HTR-8/SVneo (cell line): ENCODE measurements around the genes CCL20 and PID1.

- RRBS = no CpG with 5 or more reads among the region's 6 CpGs
Observed at GRCh38 chr2:226875531-226876458, 39.9 kb downstream of the RHBDD1 start.

DNA sequence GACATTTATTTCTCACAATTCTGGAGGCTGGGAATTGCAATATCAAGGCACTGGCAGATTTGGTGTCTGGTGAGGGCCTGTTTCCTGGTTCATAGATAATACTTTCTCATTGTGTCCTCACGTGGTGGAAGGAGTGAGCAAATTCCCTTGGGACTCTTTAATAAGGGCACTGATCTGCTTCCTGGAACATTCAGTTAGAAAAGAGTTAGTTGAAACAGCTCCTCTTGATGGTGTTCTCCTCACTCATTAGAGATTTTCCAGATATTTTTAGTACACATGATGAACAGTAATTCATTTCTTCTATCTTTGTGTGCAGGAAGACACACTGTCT is 22.4 kb downstream of the COL4A3 start:
- RRBS = no CpG with 5 or more reads among the region's 1 CpG

GRCh38 chr2:227330335-227331047 is 5.4 kb downstream of the MFF start:
- RRBS = no CpG with 5 or more reads among the region's 8 CpGs

DNA sequence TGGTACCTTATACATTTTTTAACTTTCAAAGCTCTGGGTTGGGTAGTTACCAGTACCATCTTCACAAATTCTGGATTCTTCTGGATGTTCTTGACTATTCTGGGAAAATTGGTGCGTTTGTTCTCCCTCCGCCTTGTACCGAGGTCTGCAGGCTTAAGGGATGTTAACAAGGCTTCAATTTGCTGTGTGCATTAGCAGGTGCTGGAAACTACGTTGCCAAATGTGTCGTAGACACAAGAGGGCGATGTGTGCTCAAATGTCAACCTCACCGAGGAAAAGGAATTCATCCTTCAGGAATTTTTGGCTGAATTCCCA is 18.2 kb upstream of the SCYGR1 start:
- RRBS = no CpG with 5 or more reads among the region's 7 CpGs

DNA sequence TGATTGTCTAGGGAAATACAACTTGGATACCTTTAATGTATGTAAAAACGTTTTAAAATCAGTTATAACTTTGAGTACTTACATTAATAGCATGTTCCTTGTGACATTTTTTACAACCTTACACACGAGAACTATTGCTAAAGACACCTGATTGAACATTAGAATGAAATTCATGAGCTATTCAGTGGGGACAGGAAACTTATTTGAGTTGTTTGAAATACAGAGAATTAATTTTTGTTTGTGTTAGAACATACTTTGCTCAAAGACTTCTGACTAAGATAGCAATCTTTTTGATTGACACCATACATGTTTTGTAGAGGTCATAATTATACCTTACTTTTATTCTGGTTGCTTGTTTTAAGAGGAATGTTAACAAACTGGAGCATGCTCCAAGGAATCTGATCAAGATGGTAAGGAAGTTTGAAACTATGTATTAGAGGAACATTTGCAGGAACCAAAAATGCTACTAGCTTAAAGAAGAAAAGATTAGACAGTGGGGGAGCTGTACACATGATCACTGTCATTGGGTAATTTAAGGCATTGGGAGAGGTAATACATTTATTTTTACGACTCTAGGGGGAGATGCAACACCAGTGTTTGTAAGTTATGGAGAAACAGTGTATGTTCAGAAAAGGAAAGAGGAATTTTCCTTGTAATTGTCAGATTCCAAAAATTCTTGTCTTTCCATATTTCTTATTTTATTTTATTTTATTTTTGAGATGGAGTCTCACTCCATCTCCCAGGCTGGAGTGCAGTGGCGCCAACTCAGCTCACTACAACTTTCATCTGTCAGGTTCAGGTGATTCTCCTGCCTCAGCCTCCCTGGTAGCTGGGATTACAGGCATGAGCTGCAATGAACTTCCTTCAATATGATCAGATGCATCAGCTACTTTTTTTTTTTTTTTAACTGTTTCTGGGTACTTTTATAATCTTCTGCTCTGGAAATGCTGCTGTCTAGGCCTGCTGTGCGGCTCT is 8.0 kb downstream of the AGFG1 start:
- RRBS = no CpG with 5 or more reads among the region's 5 CpGs

DNA sequence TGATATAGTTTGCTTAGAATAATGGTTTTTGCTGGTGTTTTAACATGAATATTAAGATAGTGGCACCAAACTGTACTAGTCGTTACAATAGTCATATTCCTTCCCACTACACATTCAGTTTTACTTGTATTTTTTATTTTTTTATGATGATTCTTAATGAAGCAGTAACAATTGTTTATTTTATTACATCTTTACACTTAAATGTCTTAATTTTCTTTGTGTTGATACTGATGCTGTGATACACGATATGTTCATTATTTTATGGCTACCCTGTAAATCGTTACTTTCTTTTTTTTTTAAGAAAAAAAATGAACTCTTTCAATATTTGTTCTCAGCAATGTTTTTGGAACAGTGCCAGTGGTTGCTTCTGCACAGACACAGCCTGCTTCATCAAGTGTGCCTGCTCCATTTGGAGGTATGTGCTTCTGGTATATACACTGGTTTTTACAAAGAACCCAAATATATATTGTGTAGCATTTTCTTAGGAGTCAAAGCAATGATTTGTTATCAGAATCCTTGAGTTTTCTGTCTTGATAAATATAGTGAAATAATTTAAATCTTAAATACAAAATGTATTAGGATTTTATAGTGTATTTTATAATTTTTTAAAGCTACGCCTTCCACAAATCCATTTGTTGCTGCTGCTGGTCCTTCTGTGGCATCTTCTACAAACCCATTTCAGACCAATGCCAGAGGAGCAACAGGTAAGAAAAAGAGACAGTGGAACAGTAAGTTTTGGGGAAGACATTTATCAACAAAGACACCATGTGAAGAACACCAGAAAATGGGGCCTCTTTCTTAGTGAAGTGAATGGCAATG is 62.2 kb upstream of the SCYGR2 start:
- RRBS = no CpG with 5 or more reads among the region's 4 CpGs

GRCh38 chr2:227703049-227704031 is 14.5 kb downstream of the SLC19A3 start:
- RRBS = no CpG with 5 or more reads among the region's 9 CpGs

DNA sequence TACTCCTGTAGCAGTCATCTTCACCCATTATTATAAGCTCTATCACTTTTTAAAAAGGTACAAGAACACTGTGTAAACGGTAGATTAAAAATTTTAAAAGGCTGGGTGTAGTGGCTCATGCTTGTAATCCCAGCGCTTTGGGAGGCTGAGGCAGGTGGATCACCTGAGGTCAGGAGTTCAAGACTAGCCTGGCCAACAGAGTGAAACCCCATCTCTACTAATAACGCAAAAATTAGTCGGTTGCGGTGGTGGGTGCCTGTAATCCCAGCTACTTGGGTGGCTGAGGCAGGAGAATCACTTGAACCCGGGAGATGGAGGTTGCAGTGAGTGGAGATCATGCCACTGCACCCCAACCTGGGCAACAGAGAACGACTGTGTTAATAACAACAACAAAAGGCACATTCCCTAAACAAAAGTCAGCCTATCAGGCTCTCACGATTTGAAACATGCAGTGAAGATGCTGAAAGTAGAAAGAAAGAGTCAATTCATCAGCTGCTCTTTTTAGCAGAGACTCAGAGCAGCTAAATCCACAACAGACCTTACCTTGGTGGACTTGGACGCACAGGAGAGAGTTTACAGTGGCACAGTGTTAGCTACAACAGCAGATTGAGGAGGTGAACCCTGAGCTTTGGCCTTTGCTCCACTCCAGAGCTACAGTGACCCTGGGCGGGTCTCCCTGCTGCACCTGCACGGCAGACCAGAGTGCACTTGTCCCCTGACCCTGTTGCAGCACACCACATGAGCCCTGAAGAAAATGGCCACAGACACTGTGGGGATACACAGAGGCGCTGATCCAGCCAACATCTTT is 11.2 kb downstream of the SLC19A3 start:
- RRBS = no CpG with 5 or more reads among the region's 12 CpGs

DNA sequence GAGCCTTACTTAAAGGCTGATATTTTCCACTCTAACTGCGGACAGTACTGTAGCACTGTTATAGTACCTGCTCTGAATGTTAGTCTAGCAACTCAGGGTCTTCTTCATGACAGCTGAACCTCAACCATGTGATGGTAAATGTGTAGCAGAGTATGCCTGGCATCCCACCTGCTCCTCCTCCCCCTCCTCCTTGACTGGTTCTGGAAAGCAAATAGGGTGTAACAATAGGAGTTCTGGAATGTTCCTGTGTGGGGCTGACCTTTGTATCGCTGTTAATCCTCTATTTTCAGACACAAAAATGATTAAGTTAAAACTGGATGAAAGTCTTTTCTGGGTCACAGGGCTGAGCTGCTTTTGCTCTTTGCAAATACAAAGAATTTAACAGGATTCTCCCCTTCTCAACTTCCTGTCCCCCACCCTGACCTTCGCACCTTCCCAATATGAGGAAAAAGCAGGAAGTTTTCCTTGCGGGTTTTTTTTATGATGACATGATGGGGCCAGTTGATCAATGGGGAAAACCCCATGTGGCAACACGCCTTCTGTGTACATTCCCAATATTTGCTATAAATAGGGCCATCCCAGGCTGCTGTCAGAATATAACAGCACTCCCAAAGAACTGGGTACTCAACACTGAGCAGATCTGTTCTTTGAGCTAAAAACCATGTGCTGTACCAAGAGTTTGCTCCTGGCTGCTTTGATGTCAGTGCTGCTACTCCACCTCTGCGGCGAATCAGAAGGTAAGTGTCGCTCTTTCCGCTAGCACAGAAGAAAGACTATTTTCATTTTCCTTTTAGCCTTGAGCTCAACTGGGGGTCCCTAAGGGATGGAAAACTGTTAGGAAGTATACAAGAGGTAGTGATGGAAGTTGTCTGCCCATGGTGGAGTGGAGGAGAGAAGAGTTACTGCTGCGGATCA is at the start of gene CCL20:
CCL20 (plus strand) TSS at position 592 of the 915 bp plus-strand sequence.
- RRBS = no CpG with 5 or more reads among the region's 10 CpGs

GRCh38 chr2:227825995-227826603 is 12.5 kb downstream of the CCL20 start:
- RRBS = no CpG with 5 or more reads among the region's 13 CpGs

GRCh38 chr2:228378181-228378659 is 196.7 kb upstream of the SPHKAP start:
- RRBS = no CpG with 5 or more reads among the region's 3 CpGs

DNA sequence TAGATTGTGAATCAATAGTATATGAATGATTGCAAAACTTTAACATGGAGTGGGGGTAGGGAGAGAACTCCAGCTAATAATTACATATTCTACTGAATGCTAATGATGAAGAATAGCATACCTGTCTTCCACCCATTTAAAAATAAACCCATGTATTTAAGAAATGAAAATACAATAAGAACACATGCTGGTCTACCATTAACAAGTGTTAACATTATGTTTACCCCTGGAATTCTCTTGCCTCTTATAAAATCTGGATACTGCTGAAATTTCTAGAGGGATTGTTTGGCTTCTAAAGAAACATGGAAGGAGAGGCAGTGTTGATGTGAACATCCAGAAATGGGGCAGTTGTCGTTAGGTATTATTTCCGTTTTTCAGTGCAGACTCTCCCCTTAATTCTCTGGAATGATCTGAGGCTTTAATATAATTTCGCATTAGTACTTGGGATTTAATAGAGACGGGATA is 285.0 kb upstream of the SPHKAP start:
- RRBS = no CpG with 5 or more reads among the region's 4 CpGs

- RRBS = no CpG with 5 or more reads among the region's 4 CpGs
Observed at GRCh38 chr2:228838703-228839261, 432.3 kb downstream of the PID1 start.

GRCh38 chr2:228840383-228841344 is 430.4 kb downstream of the PID1 start:
- RRBS = no CpG with 5 or more reads among the region's 7 CpGs

DNA sequence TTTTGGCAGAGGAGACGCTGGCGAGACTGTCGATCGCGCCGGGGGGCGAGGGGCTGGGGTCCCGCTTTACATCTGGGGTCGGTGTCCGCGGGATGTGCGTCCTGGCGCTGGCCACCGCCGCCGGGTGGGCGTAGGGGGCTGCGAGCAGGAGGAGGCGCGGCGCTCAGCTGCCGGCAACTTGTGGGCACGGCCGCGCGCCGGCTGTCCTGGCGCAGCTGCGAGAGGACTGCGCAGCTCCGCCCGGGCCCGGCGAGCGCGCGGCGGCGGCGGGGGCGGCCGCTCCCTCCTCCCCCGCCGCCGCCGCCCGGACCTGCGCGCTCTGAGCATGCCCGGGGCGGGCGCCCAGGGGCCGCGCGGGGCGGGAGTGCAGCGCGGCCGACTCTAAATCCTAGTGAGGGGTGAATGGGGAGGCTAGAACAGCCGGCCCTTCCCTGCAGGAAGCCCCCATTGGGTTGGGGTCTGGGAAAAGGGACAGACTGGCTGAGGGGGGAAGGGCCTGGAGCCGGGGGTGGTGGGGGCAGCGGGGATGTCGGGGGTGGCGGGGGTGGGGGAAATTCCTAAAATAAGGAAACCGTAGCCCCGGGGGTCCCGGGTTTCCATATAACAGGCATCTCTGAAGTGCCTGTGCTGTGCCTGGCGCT is at the start of gene PID1:
PID1 (minus strand) TSS at position 230 of the 641 bp plus-strand sequence.
- RRBS = 3% methylated on average over 52 of the region's 68 CpGs

GRCh38 chr2:229335771-229336378 is 64.8 kb upstream of the PID1 start:
- RRBS = no CpG with 5 or more reads among the region's 8 CpGs

- RRBS = no CpG with 5 or more reads among the region's 7 CpGs
Observed at GRCh38 chr2:229849117-229849899, 72.5 kb downstream of the TRIP12 start.

- RRBS = no CpG with 5 or more reads among the region's 10 CpGs
Observed at GRCh38 chr2:230010488-230011178, 58.1 kb downstream of the SLC16A14 start.

DNA sequence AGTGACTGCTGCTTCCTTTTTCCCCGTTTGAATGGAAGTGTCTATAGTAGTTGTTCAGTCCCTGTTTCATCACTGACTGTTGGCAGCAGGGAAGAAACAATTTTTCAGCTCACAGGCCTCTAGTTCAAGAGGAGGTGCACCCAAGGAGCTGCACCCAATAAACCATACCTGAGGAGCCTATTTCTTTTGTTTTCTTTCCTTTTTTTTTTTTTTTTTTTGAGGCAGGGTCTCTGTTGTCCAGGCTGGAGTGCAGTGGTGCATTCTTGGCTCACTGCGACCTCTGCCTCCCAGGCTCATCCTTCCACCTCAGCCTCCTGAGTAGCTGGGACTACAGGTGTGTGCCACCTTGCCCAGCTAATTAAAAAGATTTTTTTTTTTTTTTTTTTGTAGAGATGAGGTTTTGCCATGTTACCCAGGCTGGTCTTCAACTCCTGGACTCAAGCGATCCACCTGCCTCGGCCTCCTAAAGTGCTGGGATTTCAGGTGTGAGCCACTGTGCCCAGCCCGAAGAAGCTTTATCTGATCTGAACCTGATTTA is 52.8 kb downstream of the SP110 start:
- RRBS = no CpG with 5 or more reads among the region's 5 CpGs